Tongue (tissue), 2 donors: Measurements from ENCODE around the gene MRPL24.

- RAMPAGE, long total RNA, result no peak
Measured at GRCh38 chr1:156054482-156054706, 188 bp upstream of the LAMTOR2 start.

DNA sequence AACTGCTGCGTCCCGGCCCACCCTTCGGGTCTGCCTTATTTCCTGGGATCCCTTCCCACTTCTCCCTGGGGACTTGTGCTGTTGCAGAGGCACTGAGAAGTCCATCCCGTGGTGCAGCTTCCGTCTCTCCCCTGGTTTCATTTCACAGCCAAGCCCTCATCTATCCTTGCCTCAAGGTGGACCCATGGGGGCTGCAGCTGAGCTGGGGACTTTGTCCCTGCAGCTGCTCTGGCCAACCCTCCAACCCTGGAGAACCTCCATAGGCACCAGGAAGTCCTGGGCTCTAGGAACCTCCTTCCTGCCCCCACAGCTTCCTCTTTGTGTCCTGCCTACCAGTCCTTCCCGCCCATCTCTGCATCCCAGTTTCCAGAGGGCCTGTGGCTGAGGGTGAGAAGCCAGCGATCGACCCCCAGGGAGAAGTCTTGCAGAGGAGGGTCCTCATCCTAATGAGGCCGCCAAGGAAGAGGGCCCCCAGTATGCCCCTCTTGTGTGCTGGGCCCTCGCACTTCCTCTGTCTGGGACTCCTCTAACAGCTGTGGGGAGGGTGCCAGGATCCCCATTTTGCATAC is 11.5 kb upstream of the LMNA start:
- RAMPAGE, long total RNA, result no peak

DNA sequence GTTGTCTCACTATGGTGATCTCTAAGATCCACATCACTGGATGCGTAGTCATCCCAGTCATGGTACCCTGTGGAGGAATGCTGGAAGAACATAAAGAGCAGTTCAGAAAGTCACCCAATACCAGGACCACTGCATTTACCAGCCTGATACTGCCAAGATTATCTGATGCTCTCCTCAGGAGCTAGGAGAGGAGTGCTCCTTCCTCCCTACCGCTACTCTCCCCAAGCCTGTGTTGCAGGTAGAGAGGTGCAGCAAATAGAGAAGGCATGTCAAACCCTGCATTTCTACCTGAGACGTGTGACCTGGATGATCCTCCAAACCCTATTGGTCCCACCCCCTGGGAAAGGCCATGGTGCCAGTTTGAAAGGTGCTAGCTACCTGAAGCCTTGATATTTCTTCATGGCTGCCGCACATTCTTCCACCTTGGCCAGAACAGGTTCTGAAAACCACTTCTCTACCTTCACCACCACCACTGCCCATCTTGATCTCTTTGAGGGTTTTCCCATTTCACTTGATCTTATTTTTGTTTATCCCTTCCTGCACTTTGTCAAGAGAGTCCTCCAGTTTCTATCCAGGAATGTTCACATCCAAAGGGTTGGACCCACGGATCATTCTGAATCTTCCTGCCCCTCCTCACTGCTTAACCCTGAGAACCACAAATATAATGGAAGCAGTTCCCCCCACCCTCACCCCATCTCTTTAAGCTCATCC is 1.1 kb upstream of the PMF1 start:
- RAMPAGE, long total RNA, result no peak

GRCh38 chr1:156238791-156238990 is 3.3 kb upstream of the BGLAP start:
- RAMPAGE, long total RNA, result no peak

DNA sequence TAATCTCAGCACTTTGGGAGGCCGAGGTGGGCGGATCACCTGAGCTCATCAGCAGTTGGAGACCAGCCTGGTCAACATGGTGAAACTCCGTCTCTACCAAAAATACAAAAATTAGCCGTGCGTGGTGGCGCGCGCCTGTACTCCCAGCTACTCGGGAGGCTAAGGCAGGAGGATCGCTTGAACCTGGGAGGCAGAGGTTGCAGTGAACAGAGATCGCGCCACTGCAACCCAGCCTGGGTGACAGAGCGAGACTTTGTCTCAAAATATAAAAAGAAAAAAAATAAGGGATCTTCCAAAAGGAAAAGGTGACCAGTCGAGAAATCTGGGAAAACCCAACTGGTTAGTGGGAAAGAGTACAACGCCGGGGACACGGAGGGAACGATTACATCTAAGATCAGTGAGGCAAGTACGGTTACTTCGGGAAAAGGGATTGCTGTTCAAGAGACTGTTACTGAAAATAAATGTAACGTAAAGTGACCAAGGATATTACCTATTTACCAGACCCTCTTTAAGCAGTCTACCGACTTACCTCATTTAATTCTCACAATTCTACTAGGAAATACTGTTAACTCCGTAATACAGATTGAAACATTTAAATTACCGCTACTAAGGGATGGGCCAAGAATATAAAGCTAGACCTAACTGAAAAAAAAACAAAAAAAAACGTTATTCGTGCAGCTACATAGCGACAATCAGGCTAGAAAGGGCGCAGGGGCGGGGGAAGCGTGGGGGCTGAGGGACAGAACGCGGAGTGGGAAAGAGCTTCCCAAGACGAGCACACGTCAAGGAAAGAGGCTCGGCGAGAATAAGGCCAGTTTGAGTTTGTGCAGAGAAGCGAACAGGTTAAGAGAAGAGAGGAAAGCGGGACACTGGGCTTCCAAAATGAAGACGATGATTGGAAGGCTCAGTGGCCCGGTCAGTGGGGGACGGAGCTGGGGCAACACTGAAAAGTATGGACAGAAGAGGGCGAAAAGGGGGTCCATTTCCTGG is 649 bp downstream of the CCT3 start:
- RAMPAGE, long total RNA, result no peak

DNA sequence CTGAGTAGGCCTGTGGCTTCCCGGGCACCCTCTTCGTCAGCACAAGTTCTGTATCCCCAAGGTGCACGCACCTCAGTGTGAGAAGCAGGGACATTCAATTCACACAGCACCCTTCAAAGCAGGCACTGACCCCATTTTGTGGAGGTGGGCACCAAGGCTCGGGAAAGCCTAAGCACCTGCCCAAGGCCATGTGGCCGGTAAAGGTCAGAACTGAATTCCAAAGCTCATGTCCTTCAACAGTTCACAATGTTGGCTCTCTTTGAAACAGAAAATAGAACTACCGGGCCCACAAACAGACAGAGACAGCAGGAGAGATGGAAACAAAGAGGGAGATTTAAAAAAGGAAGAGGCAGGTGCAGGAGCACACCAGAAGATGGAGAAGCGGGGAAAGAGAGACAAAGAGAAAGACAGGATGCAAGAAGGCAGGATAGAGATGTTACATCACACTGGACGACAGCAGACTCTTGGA is 18.8 kb downstream of the MEF2D start:
- RAMPAGE, long total RNA, result no peak

DNA sequence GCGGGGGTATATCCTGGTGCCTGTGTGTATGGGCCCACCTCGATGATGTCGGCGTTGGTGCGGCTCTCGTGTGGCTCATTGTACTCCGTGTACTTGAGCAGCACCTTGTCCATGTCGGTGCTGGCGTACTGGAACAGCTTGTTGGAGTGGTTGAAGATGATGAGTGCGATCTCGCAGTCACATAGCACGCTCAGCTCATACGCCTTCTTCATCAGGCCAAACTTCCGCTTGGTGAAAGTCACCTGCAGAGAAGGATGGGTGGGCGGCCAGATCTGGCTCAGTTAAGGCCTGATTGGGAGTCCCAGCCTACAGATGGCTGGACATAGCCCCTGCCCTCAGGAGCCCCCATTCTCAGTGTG is 18.2 kb downstream of the MEF2D start:
- RAMPAGE, long total RNA, result no peak

- RAMPAGE, long total RNA, result no peak
Measured at GRCh38 chr1:156494100-156494887, 6.3 kb downstream of the MEF2D start.

GRCh38 chr1:156507936-156509349 is 7.9 kb upstream of the MEF2D start:
- RAMPAGE, long total RNA, result no peak

DNA sequence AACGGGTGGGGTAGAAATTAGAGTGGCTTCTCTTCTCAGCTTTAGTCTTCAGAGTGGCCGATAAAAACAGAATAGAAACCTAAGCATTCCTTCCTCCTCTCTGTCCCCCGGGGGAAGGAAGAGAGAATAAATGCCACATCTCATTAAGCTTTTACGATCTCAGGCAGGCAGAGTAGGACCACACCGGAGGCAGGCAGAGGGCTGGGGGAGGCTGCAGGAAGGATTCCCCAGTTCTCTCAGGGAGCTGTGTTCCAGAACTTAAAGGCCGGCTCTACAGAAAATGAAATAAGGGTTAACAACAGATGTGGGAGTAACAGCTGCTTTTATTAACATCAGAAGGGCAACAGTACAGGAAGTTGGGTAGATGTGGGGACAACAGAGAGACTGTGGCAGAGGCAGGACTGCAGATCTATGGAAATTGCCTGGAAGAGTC is 24.5 kb upstream of the MEF2D start:
- RAMPAGE, long total RNA, result no peak

DNA sequence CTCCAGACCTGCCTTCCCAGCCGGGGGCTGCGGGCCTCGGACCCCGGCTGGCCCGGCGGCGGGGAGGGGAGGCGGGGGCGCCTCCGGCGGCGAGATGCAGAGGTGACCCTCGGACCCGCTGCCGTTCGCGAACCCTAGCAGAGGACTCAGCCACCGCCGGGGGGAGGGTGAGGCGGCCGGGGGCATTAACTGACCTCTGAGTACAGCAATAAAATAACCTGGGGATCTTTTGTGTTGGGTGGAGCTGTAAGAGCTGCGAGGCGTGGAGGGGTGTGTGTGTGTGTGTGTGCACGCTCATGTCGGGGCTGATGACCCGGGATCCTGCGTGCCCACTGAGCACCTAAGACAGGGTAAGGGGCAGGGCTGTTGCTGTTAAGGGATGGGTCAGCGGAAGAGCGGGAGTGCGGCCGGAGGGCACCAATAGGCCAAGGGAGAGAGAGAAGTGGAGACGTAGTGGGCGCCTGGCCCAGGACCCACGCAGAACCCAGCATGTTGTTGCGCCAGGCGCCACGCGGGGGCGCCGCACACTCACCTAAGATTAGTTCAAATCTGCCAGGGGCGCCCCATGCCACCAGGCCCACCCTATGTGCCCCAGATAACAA is 6.4 kb downstream of the HAPLN2 start:
- RAMPAGE, long total RNA, result no peak

DNA sequence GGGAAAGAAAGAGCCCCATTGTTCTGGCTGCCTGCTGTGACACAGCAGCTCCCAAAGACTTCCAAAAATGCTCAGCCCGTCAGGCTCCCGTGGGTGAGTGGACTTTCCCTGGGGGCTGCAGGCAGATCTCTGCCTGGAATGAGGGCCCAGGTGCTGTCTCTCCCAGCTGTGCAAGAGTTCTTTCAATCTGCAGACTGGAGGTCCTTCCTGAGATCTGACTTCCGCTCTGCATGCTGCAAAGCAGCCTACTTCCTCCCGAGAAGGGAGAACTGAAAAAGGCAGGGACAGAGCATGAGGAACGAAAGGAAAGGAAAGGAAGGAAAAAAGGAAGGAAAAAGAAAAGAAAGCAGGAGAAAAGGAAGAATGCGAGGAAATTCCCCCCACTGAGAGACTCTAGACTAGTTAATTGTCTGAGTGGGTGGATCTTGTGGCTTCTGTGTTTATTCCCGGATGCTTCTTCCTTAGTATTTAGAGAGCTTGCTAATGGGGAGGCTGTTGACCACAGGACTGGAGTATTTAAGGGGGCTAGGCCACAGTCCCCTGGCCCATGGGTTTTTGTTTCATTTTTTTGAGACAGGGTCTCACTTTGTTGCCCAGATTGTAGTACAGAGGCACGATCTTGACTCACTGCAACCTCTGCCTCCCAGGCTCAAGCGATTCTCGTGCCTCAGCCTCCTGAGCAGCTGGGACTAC is 15.0 kb downstream of the NES start:
- RAMPAGE, long total RNA, result no peak

GRCh38 chr1:156709721-156710276 is 4.4 kb upstream of the CRABP2 start:
- RAMPAGE, long total RNA, result no peak

DNA sequence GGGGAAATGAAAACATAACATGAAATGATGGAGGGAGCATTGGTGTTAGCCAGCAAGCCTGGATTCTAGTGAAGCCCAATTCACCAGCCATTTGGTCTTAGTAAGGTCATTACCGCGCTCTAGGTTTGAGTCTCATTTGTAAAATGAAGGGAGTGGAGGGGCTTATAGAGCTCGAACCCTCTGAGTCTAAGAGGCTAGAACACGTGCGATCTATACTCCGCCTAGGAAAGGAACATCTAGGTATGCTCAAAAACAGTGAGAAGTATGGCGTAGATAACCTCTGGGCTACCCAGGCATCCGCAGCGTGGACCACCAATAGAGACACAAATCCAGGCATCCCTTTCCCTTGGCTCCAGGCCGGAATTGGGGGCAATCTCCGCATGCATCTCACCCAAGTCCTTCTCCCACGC is 378 bp upstream of the METTL25B start:
- RAMPAGE, long total RNA, result no peak

DNA sequence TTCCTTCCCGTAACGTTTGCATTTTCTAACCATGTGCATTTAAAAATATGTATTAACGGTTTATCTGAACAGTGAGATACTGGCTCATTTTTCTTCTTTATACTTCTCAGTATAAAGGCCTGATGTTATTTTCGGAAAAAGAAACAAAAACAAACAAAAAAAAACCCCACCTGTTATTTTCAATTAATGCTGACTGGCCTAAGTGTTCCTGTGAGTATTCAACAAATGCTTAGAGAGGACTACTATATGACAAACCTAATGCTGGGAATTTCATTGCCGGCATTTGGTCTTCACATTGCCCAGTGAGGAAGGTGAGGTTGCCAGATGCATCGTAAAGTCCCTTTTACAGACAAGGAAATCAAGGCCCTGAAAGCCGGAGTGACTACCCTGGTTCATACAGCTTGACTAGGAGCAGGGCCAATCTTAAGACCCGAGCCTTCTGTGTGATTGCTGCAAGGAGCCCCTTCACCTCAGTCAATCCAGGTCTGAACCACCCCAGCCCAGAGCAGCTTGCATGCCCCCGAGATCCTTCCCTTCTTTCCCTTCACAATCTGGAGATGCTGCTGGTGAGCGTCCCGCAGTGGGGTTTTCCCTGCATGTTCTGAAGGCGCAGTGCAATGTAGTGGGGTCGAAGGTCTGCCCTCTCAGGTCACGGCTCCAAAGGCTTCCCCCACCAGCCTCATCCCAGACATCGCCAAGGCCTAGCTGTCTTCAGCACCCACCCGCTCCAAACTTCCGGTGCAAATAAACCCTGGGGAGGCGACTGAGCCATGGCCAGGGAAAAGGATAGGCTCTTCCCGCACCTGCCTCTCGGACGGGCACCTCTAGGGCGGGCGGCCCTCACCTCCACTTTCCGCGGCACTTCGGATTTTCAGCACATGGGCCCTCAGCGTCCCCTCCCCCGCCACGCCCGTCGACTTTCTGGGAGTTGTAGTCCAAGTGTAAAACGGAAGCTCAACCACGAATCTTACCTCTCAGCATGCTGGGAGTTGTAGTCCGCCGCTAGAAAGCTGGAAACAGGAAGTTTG is at the start of gene MRPL24:
MRPL24 (minus strand) TSS at position 880 of the 1,028 bp plus-strand sequence.
- RAMPAGE, long total RNA, result start-site peak on the minus strand centred at position 891 of the sequence, 31 bp wide, 227 and 288 reads in 2 replicates

DNA sequence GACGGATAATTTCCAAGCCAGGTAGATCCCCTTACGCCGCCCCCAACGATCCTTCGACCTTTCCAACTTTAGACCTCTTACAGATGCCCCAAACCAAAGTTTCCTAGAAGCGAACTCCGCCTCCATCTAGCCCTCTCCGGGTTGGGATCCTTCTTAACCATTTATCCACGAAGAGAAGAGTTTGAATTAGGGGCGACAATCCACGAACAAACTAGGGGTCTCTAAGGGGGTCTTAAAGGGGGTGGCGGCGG is 839 bp downstream of the HDGF start:
- RAMPAGE, long total RNA, result no peak

DNA sequence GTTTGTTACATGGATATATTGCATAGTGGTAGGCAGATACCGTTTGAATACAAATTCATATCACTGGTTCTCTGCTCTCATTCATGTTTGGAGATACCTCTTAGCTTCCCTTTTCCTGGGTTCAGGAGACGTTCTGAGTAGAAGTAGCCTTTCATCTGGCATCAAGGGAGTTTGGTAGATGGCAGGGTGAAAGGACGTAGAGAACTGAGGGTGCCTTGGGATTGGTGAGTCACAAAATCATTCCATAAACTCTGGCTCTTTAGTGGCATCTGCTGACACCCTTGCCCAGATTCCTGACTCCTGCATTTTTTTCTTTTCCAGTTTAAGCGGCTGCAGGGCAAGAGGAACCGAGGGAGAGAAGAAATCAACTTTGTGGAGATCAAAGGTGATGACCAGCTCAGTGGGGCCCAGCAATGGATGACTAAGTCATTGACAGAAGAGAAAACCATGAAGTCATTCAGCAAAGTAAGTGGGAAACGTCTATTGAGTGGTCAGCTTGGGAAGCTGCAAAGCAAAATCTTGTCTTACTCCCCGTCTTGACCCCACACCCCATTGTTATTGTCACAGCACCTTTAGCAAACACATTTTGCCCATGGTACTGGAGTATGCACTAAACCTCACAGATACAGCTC is 22.2 kb downstream of the SH2D2A start:
- RAMPAGE, long total RNA, result no peak

DNA sequence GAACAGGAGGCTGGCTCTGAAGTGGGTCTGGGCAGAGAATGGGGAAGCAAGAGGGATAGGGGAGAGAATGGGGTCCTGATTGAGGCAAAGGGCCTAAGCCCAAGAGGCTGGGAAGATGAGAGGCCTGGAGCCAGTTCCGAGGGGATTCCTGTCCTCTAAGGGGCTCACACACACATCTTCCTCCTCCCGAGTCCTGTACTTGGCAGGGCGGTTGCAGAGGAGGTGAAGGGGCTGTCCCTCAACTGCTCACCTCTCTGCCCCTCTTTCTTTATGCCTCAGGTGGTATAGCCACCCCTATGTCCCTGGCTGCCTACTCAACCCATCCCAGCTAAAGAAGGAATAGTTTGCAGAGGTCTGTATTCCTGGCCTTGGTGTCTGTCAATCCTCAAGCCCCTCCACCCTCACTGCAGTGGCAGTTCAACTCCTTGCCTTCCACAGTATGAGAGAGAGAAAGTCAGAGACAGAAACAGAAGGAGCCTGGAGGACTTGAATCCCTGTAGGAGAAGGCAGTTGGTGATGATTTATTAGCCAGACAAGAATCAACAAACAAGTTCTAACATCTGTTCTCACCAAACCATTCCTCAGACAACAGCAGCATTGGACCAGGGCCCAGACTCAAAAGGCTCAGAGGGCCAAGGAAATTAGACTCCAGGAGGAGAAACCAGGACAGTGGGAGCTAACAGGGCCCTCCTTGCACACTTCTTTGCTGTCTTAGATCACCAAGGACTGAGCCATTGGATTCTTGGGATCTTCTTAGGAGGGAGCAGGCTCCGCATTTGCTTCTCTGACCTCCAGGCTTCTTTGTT is 10.7 kb downstream of the SH2D2A start:
- RAMPAGE, long total RNA, result no peak

- RAMPAGE, long total RNA, result no peak
Measured at GRCh38 chr1:156813599-156814690, 2.7 kb downstream of the SH2D2A start.

- RAMPAGE, long total RNA, result no peak
Measured at GRCh38 chr1:156852143-156852681, 6.7 kb downstream of the INSRR start.